Pericardium (tissue), 1 donor: ENCODE data around the genes TMTC1 and DNM1L.

GRCh38 chr12:29728933-29729840 is 54.6 kb downstream of the TMTC1 start:
- RRBS, result no CpG with 5 or more reads among the region's 8 CpGs

DNA sequence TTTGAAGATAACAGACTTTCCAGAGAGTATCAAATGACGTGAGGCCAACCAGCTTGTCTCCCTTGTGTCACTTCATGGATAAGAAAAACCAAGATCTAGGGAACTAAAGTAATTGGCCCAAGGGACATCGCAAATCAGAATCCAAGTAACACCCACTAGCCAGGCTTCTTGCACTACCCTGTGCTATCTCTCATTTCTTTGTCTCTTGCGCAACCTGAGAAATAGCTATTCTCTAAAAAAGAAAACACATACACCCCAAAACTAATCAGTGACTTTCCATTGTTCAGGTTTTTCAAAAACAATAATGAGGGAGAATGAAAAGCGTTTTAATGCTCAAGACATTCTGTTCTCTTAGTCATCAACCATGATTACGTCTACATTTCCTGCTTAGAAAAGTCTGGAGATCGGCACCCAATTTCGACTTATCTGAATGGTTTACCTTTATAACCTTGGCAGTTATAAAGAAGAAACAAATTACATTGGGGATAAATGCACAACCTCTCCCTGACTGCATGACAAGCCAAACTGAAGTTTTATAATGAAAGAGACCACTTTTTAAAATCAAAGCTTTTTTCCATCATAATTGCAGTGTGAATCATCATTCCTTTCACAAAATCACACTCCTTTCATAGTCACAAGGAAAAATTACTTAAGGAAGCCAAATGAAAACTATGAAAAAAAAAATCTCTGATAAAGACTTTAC is 42.2 kb downstream of the TMTC1 start:
- RRBS, result no CpG with 5 or more reads among the region's 7 CpGs

GRCh38 chr12:29783525-29784298 is at the start of gene TMTC1:
Gene TMTC1 (minus strand): TSS chr12:29783942.
- RRBS, result 4% methylated on average over 31 of the region's 94 CpGs

- RRBS, result no CpG with 5 or more reads among the region's 15 CpGs
Observed at GRCh38 chr12:30320529-30321066, 375.1 kb downstream of the IPO8 start.

DNA sequence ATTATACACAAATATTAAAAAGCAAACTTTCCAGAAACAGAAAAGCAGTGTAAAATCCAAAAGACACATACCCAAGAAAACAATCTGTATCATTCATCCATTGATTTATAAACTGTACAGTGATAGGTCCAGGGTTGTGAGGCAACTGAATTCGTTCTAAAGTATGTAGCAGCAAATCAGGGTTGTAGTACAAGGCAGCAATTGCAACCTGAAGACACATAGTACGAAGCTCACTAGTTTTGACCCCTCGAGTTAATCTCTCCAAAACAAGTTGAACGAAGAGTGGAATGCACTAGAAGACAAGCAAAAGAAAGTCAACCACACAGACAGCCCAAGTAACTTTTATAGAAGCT is 56.2 kb downstream of the IPO8 start:
- RRBS, result no CpG with 5 or more reads among the region's 4 CpGs

DNA sequence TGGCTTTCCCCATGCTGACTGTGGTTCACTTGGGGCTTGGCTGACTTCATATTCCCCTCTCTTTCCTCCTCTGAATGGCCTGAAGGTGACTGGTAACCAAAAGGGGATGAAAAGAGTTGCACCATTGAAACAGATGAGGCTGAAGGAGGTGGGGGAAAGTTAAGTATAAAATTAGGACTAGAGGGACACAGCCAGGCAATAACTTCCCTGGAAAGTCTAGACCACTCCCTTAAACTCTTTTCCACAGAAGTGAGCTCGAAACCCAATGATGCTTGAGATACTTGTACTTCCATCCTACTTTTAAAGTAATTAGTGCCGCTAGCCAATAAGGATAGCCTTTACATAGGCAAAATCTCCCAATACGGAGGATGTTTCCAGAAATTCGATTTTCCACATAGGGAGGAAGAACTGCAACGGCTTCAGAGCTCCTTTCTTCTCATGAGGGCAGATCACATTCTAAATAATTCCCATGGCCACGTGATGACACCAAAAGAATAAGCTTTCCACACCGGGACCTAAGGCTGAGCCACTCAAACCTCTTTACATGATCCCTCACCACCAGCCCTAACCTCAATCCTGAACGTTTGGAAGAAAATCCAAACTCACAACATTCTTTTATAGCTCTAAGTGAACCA is 1.2 kb downstream of the CAPRIN2 start:
- RRBS, result no CpG with 5 or more reads among the region's 8 CpGs

DNA sequence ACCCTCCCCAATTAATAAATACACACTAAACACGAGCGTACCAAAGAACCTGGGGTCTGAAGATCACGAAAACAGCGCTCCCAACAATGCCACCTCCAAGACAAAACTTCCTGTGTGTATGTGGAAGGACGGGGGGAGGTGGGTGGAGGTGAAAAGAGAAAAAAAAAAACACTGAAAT is 266 bp downstream of the SINHCAF start:
- RRBS, result no CpG with 5 or more reads among the region's 5 CpGs

- RRBS, result no CpG with 5 or more reads among the region's 21 CpGs
Observed at GRCh38 chr12:31369970-31370773, 44.2 kb upstream of the SINHCAF start.

DNA sequence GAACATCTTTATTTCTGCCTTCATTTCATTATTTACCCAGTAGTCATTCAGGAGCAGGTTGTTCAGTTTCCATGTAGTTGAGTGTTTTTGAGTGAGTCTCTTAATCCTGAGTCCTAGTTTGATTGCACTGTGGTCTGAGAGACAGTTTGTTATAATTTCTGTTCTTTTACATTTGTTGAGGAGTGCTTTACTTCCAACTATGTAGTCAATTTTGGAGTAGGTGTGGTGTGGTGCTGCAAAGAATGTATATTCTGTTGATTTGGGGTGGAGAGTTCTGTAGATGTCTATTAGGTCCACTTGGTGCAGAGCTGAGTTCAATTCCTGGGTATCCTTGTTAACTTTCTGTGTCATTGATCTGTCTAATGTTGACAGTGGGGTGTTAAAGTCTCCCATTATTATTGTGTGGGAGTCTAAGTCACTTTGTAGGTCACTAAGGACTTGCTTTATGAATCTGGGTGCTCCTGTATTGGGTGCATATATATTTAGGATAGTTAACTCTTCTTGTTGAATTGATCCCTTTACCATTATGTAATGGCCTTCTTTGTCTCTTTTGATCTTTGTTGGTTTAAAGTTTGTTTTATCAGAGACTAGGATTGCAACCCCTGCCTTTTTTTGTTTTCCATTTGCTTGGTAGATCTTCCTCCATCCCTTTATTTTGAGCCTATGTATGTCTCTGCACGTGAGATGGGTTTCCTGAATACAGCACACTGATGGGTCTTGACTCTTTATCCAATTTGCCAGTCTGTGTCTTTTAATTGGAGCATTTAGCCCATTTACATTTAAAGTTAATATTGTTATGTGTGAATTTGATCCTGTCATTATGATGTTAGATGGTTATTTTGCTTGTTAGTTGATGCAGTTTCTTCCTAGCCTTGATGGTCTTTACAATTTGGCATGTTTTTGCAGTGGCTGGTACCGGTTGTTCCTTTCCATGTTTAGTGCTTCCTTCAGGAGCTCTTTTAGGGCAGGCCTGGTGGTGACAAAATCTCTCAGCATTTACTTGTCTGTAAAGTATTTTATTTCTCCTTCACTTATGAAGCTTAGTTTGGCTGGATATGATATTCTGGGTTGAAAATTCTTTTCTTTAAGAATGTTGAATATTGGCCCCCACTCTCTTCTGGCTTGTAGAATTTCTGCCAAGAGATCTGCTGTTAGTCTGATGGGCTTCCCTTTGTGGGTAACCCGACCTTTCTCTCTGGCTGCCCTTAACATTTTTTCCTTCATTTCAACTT is 37.2 kb downstream of the DENND5B start:
- RRBS, result no CpG with 5 or more reads among the region's 3 CpGs

- RRBS, result no CpG with 5 or more reads among the region's 10 CpGs
Observed at GRCh38 chr12:31620104-31620866, 29.3 kb upstream of the DENND5B start.

DNA sequence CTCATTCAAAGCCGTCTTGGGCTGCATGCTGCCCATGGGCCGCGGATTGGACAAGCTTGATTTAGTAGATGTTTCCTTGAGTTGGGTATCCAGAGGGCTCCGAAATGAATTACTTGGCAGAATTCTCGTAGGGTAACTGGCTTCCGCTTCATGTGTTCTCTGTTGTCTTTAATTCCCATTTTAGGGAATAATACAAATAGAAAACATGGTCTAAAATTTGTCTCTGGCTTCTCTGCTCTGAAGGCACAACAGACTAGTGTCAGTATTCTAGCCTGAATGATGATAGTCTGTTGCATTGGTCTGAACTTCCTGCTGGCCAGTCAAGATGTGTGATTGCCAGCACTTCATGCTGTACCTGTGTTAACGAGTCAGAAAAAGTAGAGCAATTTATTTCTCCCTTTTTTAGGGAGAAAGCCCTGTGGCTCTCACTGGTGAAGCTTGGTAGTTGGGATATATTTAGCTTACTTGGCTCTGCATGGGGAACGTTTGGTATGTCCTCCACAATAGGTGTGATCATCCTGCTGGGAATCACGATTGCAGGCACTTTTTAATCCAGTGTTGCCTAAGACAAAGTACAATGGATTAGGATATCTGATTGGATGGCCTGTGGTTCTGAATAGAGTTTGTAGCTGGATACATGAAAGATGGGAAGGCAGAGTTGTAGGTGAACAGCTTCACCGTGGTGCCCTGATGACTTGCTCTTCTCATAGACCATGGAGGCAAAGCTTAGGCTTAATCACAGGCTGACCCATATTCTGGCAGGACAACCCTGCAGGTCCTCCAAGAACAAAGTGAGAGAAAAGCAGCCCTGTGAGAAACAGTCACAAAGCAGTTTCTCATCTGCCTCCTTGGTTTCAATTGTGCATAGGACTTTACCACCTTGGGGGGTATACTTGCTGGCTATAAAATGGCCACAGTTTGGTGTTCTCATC is 7.3 kb downstream of the RESF1 start:
- RRBS, result no CpG with 5 or more reads among the region's 10 CpGs

DNA sequence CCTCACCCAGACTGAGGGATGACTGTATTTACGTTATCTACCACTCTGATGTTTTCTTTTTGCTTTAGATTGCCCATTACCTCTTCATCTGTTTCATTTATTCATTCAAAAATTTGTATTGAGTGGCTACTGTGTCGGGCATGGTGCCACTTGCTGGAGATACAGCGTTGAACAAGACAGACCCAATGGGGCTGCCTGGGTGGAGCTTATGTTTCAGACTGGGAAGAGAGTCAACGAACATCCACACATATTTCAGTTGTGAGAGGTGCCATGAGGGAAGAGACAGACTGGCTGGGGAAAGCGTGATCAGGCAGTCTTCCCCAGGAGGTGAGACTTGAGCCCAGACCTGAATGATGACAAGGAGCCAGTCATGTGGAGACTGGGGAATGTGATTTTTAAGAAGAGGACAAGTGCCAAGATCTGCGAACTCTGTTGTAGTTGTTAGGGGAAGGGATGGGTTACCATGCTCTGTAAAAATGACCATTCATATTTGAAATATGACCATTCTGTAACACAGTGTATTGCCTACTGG is 12.1 kb downstream of the BICD1 start:
- RRBS, result no CpG with 5 or more reads among the region's 6 CpGs

DNA sequence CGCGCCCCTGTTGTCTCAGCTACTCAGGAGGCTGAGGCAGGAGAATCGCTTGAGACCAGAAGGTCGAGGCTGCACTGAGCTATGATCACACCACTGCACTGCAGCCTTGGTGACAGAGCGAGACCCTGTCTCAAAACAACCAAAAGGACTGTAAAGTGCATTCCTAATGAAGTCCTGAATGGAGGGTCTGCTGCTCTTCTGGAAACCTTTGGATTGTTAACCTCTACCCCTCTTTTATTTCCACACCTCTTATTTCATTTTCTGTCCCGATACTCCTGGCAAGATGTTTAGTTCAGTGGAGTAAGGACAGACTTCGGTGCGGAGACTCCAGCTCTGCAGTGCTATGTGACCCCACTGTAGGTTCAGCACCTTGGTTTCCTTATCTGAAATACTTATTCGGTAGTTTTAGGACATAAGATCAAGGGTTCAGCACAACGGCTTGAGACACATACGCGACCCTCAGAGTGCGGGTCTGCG is 663 bp upstream of the FGD4 start:
- RRBS, result no CpG with 5 or more reads among the region's 14 CpGs

- RRBS, result no CpG with 5 or more reads among the region's 15 CpGs
Observed at GRCh38 chr12:32446233-32447204, 47.2 kb downstream of the FGD4 start.

- RRBS, result no CpG with 5 or more reads among the region's 1 CpG
Observed at GRCh38 chr12:32455793-32456159, 56.4 kb downstream of the FGD4 start.

DNA sequence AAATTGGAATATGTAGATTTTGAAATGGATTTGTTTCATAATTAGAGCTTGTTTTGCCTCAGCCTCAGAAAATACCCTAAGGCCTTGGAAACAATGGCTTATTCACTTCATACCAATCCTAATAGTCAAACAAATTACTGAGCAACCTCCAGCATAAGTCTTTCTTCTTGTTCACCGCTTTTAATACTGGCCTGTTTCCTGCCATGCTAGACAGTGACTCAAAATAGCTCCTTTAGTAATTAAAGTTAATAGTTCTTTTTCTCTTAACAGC is 110.9 kb upstream of the DNM1L start:
- RRBS, result no CpG with 5 or more reads among the region's 1 CpG

DNA sequence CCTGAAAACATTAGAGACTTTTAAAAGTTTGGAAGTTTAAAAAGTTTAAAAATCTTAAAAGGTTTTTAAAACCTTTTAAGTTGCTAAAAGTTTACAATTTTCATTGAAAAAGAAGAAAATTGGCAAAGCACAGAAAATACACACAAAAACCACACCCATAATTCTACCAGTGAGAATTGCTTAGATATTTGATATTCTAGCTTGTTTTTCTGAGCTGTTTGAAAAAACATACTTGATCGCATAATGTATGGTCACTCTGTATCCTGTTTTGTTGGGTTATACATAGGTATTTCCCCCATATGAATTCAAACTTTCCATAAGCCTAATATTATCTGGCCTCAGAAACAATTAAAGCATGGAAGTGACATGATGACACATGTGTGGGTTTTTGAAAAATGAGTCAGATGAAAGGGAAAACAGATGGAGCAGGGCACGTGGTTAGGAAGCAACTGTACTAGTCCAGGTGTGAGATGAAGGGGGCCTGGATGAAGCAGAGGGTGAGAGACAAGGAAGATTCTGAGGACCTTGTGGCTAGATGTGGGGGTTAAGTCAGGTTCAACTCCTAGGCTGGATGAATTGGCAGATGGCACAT is 92.8 kb upstream of the DNM1L start:
- RRBS, result no CpG with 5 or more reads among the region's 2 CpGs

GRCh38 chr12:32678893-32679802 is at the start of gene DNM1L:
Gene DNM1L (plus strand): TSS chr12:32679301.
- RRBS, result 2% methylated on average over 12 of the region's 72 CpGs

GRCh38 chr12:32897361-32897849 is 828 bp upstream of the PKP2 start:
- RRBS, result no CpG with 5 or more reads among the region's 9 CpGs